Measurements from ENCODE around the genes C17orf99 and TMEM235.

GRCh38 chr17:77528323-77529369 lies 247.3 kb downstream of the SEPTIN9 start:
- PRO-cap: no peak

- PRO-cap: no peak
Measured at GRCh38 chr17:77600830-77601531, 319.7 kb downstream of the SEPTIN9 start.

DNA sequence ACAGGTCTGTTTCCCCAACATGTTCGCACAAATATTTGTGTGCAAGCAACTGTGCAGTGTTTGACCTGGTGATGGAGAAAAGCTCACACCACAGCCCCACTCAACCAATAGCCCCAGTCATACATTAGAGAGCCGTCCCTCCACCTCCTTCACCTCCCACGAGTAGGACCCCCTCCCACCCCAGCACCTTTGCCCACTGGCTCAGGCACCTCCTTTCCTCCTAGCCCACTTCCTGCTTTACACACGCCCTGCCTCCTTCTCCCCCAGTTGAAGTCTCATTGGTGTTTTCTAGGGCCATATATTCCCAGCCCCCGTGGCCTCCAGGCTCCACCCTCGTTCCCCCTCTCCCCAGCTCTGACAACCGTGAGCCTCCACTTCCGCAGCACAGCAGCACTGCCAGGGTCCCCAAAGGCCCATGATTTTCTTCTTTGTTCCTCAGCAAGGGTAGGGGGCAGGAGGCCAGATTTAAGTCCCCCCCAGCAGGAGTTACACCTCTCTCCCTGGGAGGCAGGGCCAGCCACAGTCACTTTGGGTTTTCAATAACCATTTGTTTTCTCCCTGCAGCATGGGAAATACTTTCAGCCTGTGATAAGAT lies 336.9 kb downstream of the SEPTIN9 start:
- PRO-cap: no peak

DNA sequence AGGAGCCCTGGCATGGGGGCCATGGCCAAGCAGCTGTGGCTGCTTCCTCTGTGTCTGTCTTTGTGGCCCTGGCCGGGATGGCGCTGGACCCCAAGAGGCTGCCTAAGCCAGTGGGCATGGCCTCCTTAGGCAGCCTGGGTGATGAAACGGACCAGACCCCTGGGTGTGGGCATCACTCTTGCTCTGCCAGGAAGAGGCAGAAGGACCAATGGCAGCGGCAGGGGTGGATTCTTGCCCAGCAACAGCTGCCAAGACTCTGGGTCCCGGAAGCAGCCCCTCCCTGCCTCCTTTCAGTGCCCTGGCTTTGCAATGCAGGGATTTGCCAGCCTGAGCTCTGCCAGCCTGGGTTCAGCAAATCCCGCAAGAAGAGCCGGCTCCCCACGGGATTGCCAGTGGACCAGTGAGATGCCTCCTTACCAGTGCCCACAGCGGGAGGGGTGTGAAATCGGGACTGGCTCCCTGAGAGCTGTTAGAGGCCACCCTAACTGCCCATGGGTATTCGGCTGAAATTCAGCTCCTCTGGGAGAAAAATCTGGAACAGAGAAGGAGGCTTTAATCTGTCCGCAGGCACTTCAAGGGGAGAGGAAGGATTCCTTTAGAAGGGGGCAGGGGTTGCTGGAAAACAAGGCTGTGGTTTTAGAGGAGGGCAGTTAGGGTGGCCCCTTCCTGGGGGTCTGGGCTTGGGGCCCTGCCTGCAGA lies 179.4 kb upstream of the TNRC6C start:
- PRO-cap: no peak

- PRO-cap: unidirectional peak, plus-strand start at chr17:77863959; bidirectional peak, plus-strand start at chr17:77864401, minus-strand start at chr17:77864284
Measured at GRCh38 chr17:77863514-77864307, 94.8 kb upstream of the TNRC6C start.

- PRO-cap: no peak
Measured at GRCh38 chr17:78018257-78018643, 59.7 kb downstream of the TNRC6C start.

- PRO-cap: no peak
Measured at GRCh38 chr17:78093455-78093745, 35.2 kb downstream of the TMC6 start.

- PRO-cap: no peak
Measured at GRCh38 chr17:78110292-78110761, 18.2 kb downstream of the TMC6 start.

GRCh38 chr17:78113802-78114833 lies 14.4 kb downstream of the TMC6 start:
- PRO-cap: no peak

GRCh38 chr17:78131230-78131465 lies 577 bp downstream of the TMC8 start:
- PRO-cap: no peak

- PRO-cap: no peak
Measured at GRCh38 chr17:78131876-78132713, 1.5 kb downstream of the TMC8 start.

GRCh38 chr17:78141757-78142887 lies 4.1 kb upstream of the C17orf99 start:
- PRO-cap: no peak

DNA sequence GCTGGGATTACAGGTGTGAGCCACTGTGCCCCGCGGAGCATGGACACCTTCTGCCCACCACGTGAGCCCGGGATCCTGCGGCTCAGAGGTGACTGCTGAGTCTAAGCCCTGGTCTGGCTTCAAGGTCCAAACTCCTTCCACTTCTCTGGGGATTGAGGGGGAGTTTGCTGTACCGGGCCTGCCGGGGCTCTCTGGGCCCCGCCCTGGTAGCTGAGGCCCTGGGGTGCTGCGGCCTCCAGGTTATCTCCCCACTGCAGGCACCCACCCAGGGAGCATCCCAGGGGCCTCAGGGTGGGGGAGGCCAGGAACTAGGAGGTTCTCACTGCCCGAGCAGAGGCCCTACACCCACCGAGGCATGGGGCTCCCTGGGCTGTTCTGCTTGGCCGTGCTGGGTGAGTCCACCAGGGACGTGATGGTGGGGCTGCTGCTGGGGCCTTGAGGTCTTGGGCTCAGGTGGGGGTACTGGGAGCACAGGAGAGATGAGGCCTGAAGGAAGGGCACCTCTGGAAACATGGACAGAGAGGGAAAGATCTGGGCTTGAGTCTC lies at the start of gene C17orf99:
C17orf99 (plus strand) TSS at position 333 of the 546 bp plus-strand sequence.
- PRO-cap: no peak

DNA sequence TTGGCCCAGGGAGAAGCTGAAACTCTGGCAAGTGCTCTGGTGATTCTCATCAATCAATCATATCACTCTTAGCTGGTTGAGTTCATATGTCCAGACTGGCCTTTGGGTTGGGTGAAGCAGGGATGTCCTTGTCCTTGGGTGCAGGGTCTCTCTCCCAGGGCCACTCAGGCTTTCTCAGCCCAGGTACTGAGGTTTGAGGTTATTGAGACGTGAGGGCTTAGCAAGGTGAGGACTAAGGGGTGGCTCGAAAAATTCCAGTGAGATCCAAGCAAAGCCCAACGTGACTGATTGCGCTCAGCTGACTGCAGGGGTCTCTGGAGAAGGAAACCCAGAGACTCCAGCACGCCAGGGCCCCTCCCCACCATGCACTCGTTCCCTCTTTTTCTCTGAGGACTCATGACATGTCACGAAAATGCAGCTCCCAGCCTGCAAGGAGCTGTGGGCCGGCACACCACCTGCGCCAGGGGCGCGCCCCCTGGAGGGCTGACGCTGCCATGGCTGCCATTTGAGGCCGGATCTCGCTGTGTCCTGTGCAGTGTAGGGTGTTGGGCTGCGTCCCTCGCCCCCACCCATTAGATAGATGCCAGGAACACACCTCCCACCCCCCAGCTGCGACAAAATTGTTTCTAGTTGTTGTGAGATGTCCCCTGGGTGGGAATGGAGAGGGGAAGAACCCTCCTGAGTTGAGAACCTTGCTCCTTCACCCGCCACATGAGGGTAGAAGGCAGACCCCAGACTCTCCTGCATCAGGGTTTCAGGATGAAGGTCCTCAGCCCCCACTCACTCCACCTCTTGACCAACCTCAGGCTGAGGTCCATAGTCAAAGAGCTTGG lies 8.1 kb downstream of the SYNGR2 start:
- PRO-cap: no peak

DNA sequence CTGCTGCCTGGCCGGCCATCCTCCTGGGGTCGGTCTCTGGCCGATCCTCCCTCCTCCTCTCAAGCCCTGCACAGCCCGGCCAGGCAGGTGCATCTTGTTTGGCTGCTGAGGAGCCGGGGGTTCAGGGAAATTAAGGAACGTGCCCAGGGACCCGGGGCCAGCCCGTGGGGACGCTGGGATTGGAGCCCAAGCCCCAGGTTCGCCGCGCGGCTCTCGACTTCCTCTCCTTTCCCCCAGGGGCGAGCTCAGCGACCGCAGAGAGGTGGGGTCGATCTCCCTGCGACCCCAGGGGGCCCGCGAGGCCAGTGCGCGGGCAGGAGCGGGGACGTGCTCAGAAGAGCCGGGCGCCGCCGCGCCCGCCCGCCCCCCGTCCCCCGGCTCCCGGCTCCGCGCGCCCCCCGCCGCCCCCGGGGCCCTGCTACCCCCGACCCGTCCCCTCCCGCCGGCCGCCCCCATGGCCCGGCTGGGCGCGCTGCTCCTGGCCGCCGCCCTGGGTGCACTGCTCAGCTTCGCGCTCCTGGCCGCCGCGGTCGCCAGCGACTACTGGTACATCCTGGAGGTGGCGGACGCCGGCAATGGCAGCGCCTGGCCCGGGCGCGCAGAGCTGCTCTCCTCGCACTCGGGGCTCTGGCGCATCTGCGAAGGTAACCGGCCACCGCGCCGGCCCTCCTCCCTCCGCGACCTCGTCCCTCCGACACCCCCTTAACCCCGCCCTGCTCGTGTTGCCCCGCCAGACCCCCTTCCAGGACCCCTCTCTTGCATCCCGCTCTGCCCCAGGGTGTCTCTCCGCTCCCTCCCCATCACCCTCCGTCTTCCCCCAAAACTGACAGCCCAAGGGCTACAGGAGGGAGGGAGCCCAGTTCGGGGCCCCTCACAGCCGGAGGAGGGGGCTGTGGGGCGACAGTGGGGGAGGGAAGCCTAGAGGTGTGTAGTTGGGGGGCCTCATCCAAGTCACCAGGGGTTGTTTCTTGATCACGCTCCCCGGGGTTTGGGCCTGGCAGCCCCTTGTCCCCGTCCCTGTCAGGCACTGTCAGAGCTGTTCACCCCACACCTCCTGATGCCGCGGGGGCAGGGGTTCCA lies at the start of gene TMEM235:
TMEM235 (plus strand) TSS at position 62 of the 1,080 bp plus-strand sequence.
- PRO-cap: no peak

- PRO-cap: no peak
Measured at GRCh38 chr17:78250663-78251251, 19.3 kb downstream of the TMEM235 start.

GRCh38 chr17:78251252-78251945 lies 20.0 kb downstream of the TMEM235 start:
- PRO-cap: no peak

DNA sequence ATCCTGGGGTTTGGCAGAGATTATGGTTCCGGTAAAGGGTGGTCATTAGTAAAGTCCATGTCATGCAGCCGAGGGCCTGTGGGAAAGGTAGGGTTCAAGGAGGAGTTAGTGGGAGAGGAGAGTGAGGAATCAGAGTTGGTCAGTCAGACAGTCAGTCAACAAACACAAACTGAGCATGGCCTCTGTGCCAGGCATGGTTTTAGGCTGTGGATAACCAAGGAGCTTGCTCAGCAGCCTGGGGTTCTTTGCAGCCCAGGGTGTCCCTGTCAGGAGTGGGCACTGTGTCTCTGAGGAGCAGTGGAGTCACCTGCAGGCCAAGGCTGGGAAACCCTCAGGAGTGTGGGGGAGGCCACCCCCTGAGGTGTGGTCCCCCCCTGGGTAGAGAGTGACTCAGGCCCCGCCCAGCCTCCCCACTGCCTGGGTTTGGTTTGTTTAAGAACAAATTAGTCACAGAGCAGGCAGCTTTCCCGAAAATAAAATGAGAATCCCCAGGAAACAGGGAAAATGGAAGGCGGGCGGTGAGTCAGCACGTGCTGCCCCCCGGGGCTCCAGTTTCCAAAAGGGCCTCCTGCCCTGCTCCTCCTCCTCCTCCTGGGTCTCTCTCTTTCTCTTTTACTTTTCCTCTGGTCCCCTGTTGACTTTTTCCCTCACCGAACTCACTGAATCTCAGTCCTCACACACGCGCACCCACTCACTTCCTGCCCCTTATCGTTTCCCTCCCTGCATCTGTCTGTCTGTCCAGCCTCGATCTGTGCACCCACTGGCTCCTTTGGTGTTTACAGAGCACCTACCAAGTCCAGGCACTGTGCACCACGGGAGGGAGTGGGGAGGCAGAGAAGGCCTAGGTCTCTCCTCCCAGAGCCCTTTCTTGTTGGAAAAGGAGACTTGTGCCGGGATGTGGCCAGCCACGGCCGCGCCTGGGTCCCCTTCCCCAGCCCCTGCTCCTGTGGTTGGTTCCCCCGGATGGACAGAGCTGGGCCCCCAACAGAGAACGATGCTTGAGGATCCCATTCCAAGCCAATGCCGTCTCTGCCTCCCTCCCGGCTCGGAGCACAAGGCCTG lies 44.3 kb downstream of the SOCS3 start:
- PRO-cap: no peak

DNA sequence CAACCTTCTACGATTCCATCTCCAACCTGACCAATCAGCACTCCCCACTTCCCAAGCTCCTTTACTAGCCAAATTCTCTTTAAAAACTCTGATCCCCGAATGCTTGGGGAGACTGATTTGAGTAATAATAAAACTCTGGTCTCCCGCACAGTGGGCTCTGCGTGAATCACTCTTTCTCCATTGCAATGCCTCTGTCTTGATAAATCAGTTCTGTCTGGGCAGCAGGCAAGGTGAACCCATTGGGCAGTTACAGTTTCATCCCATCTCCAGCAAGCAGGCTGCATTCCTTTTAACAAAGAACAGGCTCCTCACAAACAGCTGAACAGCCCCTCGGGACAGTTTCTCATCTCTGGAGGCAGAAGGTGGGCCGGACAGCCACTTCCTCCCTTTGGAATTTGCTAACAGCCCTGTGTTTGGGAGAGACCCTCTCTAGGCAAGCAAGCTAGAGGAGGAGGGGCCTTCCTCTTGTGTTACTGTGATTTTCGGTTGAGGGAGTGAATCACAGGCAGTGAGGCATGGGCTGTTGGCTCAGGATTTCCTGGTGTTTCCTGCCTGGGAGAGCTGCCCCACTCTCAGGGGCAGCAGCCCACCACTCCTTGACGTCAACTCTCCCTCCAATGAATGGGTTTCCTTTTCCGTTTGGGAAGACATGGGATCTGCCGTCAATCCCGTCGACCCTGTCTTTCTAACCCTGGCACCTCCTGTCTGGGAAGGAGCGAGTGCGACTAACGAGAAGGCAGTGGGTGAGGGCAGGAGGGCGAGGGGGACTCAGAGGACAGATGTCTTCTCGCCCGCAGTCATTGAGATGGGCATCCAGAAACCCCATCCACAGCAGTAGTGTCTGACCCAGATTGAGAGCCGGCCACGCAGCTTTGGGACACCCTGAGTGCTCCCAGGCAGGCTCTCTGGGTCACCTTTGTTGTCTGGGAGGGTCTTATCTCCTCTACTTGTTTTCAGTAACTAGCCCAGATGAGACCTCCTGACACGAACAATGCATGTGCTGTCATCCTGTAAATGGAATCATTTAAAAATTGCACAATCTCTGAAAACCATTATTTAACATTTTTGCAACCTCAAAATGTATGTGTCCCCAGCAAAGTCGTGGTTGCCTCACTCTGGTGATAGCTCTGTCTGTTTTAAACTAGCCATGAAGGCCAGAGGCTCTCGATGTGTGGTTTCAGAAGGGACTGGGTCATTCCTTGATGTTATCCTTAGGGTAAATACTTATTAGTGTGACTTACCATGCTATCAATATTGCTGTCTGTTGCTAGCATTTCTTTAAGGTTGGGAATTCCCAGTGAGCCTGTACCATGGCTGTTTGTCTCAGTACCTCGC lies 3.5 kb upstream of the PGS1 start:
- PRO-cap: no peak

DNA sequence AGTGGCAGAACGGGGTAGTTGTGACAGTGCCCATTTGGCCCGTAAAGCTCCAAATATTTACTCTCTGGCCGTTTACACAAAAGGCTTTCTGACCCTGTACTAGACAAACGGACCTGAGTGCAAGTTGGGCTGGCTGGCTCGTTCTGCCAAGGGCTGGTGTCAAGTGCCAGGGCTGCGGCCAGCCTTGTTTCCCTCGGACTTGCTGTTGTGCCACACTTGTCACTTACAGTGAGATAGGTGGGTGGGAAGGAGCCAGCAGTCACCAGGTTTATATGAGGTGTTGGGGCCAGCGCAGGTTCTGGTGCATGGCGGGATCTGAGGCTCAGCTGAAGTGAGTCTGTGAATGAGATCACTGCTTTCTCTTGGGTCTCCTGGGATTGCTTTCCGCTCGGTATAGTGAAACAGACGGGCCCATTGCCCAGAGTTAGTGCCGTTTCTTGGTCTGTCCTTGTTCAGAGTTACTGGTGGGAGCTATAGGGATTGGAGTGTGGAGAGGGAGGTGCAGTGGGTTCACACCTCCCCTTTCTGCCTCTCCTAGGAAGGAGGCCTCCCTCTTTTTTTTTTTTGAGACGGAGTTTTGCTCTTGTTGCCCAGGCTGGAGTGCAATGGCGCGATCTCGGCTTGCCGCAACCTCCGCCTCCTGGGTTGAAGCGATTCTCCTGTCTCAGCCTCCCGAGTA lies 18.6 kb downstream of the PGS1 start:
- PRO-cap: no peak

Data from ureter (tissue), 1 donor.